ENCODE measurements around a stretch of chr17.

DNA sequence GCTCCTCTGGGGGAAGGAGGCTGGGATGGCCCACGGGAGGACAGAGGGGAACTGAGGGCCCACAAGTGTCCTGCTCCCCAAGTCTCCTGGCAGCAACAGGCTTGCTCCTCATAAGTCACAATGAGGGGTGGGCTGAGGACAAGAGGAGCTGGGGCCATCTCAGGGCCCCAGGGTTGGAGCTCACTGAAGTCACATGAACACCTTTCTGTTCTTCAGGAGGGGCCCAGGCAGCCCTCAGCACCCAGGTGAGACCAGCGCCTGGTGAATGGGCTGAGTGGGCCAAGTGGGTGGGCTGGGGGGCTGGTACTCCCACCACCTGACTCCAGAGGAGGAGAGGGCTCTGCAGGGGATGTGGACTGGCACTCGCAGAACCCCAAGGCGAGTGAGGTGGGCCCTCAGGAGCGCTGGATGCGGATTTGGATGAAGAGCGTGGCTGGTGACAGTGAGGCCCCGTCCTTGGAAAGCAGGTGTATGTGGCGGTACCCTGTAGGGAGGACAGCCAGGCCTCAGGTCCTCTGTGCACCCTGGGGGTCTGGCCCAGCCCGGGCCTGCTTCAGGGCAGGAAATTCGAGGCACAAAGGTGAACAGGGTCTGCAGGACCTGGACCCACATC, 20.0 kb downstream of the PLCD3 start:
- RRBS, result no CpG with 5 or more reads among the region's 11 CpGs

DNA sequence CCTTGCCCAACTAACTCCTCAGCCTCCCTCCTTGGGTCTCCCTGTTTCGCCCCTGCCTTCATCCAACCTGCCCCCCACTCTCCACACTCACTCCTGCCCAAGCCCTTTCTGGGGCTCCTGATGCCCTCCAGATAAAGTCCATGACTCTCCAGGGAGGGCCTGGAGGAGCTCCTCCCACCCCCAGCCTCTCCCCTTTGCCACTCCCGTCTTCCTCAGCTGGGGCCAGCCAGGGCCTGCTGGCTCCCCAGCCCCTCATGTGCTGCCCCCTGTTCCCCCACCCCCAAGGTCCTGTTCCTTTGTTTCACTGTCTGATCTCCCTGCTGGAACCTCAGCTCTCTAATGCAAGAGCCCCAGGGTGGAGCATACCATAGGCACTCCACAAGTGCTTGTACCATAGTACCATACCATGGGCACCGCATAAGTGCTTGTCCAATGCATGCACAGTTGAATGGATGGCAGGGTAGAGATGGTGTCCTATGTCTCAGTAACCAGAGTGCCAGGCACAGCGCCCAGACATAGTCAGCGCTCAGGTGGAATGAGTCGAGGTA, 1.6 kb downstream of the PLCD3 start:
- RRBS, result no CpG with 5 or more reads among the region's 6 CpGs

GRCh38 chr17:45149131-45149565, 873 bp downstream of the HEXIM1 start:
- RRBS, result no CpG with 5 or more reads among the region's 26 CpGs

DNA sequence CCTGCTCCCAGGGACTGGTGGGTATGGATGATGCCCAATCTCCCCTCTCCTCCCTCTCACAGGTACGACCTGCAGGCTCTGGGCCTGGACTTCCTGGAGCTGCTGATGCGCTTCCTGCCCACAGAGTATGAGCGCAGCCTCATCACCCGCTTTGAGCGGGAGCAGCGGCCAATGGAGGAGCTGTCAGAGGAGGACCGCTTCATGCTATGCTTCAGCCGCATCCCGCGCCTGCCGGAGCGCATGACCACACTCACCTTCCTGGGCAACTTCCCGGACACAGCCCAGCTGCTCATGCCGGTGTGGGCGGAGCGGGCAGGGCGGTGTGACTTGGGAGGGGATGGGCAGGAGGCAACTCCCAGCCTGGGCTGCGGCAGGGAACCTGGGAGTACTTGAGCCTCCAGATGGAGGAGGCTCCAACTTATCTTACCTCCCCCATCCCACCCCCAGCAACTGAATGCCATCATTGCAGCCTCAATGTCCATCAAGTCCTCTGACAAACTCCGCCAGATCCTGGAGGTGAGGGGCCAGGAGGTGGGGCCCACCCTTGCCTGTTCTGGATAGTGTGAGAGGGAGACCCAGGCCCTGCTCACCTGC, 18.1 kb downstream of the SPATA32 start:
- RRBS, result 100% methylated on average over 2 of the region's 19 CpGs

DNA sequence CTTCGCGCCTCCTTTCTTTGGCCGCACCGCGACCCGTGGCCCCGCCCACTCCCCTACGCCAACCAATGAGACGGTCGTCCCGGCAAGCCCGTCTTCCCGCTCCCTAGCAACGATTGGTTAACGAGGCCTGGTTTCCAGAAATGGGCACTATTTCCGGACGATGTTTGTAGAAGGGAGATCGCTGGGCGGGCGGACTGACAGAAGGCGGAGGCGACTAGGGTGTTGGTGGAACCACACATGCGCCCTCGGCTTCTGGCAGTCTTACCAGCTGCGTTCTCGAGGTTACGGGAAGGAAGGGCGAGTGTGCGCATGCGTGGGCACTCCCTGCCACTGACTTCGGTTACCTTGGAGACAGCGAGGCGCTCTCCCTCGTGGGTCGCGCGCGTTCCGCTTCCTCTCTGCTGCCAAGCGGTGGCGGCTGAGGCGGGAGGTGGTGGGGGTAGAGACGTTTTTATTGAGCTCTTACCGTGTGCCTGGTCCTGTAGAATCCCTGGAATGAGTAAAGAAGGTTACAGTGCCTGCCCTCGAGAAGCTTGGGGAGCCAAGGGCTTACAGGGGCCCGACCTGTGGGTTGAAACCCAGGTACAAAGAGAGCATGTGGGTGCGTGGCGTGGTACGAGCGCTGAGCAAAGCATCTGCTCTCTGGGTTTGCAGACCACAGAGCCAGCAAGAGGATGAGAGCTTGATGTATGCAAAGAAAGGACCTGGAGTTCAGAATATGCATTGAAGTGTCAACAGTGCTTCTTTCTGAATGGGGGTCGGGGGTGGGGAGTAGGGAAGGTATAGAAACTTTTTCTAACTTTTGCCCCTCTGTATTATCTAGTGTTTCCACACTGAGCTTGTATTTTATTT, 553 bp upstream of the MAP3K14 start:
- RRBS, result 3% methylated on average over 11 of the region's 51 CpGs

DNA sequence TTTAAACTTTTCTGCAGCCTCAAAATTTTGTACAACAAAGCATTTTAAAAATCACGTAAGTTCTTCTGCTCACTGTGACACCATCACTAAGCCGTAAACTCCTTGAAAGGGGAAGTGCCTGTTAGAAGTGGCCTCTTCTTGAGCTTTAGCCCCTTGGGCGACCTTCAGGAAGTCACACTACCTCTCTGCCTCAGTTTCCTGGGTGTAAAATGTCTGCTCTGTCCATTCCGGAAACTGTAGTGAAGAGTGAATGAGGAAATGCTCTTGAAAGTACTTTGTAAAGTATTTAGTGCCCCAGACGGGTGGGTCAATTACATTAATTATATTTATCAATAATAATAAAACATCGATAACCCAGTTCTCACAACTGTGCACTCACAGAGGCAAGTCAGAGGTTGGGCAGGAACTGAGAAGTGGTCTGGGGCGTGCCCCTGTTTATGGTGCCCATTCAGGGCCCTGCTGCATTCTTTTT, 26.4 kb downstream of the ARHGAP27 start:
- RRBS, result no CpG with 5 or more reads among the region's 7 CpGs

- RRBS, result 6% methylated on average over 22 of the region's 72 CpGs
These were observed 1.1 kb downstream of the ARHGAP27 start for GRCh38 chr17:45431202-45432258.

DNA sequence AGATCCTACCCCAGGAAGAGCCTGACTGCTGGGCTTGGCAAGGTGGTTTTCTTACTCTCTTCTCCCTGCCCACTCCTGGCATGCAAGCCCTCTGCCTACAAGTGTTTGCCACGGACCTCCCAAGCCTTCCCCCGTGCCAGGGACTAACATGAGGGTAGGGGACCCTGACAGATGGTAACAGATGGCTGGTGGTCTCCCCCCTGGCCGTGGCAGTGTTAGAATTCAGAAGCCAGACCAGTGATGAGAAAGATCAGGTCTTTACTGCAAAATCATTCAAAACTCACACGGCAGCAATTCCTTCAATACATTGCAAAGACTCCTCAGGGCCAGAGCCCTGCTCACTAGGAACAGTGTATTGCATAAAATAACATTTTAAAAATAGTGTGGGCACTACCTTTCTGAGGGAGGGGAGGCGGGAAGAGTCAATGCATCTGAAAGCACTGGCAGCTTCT, 3.0 kb upstream of the ARHGAP27 start:
- RRBS, result no CpG with 5 or more reads among the region's 5 CpGs

GRCh38 chr17:45436114-45436884, 3.6 kb upstream of the ARHGAP27 start:
- RRBS, result no CpG with 5 or more reads among the region's 19 CpGs

DNA sequence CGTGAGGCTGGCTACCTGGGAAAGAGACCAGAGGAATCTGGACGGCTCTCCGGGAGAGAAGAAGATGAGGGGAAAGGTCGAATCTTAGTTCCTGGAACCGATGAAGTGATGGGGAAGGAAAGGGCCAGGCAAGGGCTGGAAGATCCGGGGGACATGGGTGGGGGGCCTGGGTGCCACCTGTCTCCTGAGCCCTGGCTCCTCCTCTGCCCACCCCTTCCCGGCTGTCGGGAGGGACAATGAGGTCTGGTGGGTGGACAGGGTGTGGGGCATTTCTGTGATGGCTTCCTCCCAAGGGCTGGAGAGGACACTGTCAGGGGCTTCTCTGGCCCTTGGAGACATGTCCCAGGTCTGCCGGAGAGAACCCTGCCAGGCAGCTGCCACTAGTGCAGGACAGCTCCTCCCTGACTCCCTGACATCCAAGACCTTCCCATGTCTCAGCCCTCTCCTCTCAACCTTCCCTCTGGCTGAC, 9.2 kb upstream of the ARHGAP27 start:
- RRBS, result no CpG with 5 or more reads among the region's 9 CpGs

- RRBS, result no CpG with 5 or more reads among the region's 6 CpGs
These were observed 89.0 kb upstream of the PLEKHM1 start for GRCh38 chr17:45579392-45580030.

DNA sequence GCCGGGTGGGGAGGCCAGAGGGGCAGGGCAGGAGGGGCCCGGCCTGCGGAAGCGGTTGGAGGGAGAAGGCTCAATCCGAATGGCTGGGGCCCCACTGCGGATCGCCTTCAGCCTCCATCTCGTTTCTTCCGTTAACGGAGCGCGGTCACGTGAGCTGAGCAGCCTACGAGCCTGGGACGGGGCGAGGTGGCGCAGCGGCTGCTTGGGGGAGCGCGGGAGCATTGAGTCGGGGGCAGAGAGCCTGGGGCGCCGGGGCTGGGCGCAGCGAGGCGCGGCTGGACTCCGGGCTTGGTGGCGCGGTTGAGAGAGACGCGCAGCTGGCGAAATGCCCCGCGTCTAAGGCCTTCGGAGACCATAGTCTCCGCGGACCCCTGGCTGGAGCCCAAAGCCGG, 94.5 kb upstream of the PLEKHM1 start:
- RRBS, result 0% methylated on average over 1 of the region's 39 CpGs

DNA sequence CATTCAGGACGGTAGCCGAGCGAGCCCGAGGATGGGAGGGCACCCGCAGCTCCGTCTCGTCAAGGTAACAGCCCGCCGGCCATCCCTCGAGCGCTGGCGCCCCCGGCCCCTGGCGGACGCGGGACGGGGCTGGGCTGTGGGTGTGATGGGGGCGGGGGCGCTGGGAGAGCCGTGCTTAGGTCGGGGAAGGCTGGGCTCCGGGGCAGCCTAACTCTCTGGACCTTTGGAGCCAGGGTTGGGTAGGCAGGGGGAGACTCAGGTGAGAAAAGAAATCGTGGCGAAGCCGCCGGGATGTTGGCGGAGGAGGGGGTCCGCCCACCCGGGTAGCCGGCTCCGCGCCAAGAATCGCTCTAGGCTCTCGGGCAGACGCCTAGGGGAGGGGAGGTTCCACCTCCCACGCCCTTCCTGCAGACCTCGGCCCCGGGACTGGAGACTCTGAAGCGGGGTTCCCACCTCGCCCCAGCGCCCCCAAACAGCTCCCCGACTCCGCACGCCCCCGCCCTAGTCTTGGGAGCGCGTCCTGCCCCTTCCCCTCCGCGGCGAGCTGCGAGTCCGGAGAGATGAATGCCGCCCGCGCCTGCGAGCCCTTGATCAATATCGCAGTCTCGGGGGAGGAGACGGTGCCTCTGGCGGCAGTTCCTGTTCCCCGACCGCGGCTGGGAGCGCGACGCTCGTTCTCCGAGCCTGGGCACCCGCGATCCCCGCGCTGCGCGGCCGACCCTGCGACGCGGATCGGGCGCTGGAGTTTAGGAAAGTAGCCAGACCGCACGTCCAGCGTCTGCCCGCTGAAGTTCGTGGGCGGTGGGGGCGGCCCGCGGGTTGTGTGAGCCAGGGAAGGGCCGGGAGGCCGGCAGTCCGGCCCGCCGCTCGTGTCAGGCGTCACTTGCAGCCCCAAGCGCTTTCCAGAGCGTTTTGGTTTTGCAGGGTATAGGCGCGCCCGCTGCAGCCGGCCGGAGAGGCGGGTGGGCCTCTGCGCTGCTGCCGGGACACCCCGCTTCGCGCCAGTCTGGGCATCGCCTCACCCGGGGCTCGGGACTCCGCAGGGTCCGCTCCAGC, 722 bp downstream of the CRHR1 start:
- RRBS, result 15% methylated on average over 42 of the region's 114 CpGs

DNA sequence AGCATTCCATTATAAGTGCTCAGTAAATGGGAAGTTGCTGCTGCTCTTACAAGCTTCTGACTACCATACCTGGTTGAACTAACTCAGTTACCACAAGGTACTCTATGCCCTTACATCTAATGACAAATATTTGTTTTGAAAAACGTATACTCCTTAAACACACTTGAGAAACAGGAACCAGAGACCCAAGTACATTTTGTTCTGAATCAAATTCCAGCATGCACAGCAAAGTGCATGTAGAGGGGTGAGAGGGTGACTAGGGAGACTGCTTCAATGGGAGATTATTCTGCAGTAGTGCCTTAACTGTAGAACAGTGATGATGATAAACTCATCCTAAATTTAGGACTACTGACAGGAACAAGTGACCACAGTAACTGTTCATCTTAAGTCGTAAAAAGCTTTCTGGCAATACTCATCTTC, 83.5 kb downstream of the KANSL1 start:
- RRBS, result no CpG with 5 or more reads among the region's 2 CpGs

DNA sequence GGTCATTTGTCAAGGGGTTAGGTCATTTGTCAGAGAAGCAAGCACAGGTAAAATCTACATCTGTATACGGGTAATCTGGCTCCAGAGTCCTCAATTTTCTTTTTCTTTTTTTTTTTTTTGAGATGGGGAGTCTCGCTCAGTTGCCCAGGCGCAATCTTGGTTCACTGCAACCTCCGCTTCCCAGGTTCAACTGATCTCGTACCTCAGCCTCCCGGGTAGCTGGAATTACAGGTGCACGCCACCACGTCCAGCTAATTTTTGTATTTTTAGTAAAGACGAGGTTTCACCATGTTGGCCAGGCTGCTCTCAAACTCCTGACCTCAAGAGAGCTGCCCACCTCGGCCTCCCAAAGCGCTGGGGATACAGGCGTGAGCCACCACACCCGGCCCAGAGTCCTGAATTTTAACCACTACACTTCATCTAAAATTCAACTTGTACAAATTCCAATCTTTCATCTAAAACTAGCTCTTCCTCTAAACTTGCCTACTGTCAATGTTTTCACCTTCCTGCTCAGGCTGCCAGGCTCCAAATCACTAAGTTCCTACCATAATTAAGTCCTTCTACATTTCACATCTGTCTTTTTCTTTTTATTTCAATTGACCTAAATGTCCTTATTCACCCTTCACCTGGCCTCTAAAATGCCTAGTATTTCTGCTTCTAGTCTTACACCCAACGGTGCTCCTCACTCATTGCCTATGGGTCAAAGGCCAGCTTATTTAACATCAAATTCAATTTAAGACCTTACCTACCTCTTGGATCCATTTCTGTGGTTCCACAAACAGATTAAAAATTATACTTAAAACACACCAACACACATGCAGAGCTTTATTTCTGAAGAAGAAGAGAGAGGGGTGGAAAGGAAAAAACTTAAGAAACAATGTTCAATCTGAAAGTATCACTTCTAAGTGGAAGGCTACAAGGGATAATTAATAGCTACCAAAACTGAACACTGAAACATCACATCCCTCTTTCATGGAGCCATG, 73.7 kb downstream of the KANSL1 start:
- RRBS, result no CpG with 5 or more reads among the region's 14 CpGs

- RRBS, result no CpG with 5 or more reads among the region's 6 CpGs
These were observed 63.4 kb downstream of the KANSL1 start for GRCh38 chr17:46129557-46130499.

- RRBS, result no CpG with 5 or more reads among the region's 10 CpGs
These were observed 32.8 kb downstream of the KANSL1 start for GRCh38 chr17:46160309-46161030.

GRCh38 chr17:46191157-46192202, 1.7 kb downstream of the KANSL1 start:
- RRBS, result no CpG with 5 or more reads among the region's 22 CpGs

- RRBS, result no CpG with 5 or more reads among the region's 45 CpGs
These were observed 35.0 kb upstream of the LRRC37A start for GRCh38 chr17:46259841-46260353.

GRCh38 chr17:46665683-46666168, 75.3 kb downstream of the NSF start:
- RRBS, result no CpG with 5 or more reads among the region's 5 CpGs